Hair follicle dermal papilla cell (primary cell): ENCODE measurements around the gene CLN6.

- CAGE, long polyA plus RNA = no peak
Observed at GRCh38 chr15:66679658-66680301, 22.3 kb upstream of the SMAD6 start.

DNA sequence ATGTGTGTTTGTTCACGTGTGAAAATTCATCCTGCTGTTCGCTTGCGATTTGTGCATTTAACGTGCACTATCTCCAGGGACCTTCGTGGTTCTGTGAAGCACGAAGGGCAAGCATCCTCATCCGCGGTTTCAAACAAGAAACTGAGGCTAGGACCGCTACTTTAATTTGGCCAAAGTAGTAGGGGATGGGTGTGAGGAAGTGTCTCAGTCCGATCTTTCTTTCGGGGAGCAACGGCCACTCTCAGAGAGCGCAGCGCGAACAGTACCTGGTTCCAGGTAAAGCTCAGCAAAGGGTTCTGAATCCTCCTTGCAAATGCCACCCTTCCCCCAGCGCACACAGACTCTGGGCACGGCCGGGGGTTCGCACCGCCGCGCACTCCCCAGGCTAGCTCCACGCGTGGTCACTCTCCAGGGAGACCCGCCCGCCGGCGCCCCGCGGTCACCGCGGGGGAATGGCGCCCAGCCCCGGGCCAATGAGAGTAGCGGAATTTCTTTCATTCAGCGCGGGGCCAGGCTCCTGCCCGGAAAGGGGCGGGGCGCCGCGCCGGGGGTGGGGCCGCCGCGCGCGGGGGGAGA lies 1.4 kb upstream of the SMAD6 start:
- CAGE, long polyA plus RNA = no peak

DNA sequence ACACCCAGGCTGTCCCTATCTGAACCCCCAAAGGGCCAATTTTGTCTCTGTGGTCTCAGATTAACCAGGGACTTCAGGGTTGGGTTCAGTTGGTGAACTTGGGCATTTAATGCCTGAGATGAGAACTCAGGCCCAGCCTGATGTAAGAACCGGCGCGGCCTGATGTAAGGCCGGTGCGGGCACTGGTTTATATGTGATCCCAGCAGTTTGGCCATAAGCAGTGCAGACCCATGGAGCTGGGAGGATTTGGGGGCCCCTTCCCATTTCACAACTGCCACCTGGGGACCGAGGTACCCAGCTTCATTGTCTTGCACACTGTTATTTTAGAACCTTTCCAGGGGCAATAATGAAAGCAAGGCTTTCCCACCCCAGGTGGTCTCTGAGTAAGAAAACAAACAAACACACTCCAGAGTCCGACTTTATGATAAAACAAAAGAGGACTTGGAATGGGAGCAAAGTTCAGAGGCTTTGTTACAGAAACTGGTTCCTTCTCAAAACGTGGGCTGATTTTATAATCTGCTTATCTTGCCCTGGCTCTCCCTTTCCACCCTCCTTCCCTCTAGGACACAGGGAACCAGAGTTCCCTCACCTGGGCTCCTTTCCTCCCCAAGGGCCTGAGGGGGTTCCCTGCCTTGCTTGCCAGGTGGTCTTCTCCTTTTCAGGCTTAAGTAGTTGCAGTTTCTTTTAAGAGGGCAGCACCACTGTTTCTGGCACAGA lies 68.3 kb downstream of the SMAD6 start:
- CAGE, long polyA plus RNA = no peak

GRCh38 chr15:66780074-66780663 lies 78.1 kb downstream of the SMAD6 start:
- CAGE, long polyA plus RNA = no peak

DNA sequence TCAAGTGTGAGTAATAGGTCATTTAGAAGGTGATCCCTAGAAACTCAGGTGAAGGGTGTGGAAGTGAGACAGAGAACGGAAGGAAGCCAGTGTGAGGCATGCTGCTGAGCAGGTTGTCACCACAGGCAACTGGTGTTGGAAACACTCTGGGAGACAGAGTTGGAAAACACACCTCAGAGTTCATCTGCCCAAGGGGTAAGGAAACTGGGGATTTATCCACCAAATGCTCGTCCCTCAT lies 25.7 kb upstream of the SMAD3 start:
- CAGE, long polyA plus RNA = no peak

DNA sequence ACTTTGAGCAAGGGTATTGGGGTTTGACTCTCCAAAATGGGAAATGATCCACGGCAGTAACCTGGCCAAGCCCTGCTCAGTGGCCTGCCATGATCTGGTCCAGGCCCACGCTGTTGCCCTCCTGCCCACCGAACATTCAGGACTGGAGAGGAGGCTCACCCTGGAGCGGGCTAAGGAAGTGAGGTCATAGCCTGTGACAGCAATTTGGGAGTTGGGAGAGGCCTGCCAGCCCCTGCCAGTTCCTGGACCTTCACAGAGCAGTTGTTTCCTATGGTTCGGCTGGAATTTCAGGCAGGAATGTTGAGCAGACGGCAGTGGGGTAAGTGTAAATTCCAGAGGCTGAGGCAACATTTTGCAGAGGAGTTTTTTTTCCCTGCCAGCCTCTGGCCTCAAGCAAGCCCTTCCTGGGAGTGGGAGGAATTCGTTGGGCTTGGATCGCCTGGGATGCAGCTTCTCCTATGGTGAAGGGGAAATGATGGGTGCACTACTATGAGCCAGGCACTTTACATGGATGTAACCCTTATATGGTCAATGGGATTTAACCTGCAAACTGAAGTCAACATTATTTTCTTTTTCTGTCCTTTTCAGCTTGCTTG lies 21.1 kb upstream of the SMAD3 start:
- CAGE, long polyA plus RNA = no peak

DNA sequence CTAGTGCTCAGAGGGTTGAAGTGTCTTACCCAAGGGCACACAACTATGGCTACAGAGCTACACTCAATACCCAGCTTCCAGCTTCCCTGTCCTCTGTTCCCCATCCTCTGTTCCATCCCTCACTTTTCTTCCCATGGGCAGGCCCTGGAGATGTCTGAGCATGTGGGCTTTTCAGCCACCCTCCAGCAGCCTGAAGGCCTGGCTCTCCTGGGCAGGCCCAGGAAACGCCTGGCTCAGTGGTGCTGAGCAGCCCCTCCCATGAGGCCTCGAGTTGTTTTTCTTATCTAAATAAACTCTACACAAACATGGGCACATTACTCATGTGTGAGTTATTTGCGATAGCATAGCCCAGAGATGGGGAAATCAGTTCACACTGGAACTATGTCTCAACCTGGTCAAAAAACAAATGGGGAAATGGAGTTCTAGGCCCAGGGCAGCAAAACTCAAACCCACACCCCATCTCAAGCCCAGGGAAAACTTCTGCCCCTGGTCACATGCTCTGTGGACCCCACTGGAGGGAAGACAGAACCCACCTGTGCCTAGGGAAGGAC lies 16.7 kb upstream of the SMAD3 start:
- CAGE, long polyA plus RNA = no peak

- CAGE, long polyA plus RNA = no peak
Observed at GRCh38 chr15:67059050-67059718, 6.2 kb upstream of the SMAD3 start.

GRCh38 chr15:67063618-67064705 lies 1.4 kb upstream of the SMAD3 start:
- CAGE, long polyA plus RNA = no peak

DNA sequence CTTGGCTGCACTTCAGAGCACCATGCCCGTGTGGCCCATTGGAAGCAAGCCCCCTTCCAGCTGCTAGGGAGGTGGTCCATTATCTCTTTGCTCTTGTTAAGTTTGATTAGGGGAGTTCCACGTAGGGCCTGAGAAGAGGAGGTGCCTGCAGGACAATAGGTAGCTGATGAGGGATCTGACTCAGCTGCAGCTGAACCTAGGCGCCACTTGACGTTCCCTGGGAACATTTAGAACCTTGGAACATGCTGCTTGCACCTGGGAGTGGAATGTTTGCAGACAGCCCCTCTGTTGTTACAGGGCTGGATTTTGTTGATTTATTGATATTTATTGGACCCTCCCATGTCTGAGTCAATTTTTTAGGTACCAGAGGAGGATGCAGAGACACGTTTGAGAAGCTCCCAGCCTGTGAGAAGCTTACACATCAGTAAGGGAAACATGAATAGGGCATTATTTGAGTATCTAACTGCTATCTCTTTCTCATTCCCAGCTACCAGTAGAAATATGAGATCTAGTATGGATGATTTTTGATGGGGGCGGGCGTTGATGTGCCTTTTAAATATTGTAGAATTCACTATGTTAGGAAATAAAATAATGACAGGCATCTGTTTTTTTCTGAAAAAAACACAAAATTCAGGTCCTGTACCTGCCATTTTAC lies 4.9 kb downstream of the SMAD3 start:
- CAGE, long polyA plus RNA = no peak

DNA sequence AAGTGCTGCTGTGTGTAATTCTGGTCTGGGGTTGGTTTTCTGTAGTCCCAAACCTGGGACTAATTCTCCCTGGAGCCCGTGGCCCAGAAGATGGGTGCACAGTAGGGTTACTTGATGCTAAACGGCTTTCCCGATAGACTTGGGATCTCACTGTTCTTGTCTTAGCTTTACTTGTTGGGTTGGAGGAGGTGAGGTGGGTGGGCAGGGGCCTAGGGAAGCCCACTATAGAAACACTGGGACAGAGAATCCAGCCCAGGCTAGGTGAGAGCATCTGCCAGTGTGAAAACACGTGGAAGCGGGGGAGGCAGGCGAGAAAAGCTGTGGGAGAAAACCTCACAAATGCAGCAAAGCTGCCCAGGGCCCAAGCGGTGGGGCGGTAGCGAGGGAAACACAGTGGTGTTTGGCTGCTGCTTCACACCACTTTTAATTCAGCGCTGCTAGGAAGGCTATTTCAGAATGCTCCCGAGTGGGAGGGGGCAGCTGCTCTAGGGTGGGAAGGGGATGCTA lies 22.8 kb downstream of the SMAD3 start:
- CAGE, long polyA plus RNA = no peak

DNA sequence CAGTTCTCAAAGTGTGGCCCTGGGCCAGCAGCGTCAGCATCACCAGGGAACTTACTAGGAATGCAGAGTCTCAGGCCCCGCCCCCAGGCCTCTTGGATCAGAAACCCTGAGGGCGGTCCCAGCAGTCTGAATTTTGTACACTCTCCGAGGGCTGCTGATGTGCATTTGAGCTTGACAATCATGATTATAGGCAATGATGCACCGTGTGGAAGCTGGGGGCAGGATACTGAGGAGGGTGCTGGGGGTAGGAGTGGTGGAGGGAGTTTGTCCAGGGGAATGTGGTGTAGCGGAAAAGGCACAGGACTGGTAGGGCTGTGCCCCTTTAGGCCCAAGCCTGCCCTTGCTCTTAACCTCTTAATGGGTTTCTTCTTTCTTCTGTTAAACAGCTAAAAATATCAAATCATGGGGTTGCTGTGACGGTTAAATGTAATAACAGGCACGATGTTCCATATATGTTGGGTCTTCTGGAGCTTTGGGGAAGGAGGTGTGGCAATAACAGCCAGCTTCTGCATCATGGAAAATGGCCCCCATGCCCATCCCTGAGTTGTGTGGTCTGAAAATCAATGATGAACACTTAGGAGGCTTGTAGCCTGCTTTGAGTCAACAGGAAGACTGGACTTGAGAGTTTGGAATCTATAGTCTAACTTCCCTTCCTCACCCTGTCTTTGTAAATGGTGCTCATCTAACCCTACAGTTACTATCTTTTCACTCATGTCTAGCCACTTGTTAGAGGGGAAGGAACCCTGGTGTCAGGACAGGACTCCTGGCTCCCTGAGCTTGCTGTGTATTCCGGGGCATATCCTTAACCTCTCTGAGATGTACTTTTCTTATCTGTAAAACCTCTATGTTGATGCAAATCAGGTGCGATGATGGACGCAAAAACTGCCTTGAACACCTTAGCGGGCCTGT lies 27.3 kb downstream of the SMAD3 start:
- CAGE, long polyA plus RNA = no peak

- CAGE, long polyA plus RNA = no peak
Observed at GRCh38 chr15:67109069-67110073, 44.0 kb downstream of the SMAD3 start.

- CAGE, long polyA plus RNA = no peak
Observed at GRCh38 chr15:67126994-67127910, 61.9 kb downstream of the SMAD3 start.

GRCh38 chr15:67193274-67194293 lies 60.9 kb downstream of the AAGAB start:
- CAGE, long polyA plus RNA = no peak

DNA sequence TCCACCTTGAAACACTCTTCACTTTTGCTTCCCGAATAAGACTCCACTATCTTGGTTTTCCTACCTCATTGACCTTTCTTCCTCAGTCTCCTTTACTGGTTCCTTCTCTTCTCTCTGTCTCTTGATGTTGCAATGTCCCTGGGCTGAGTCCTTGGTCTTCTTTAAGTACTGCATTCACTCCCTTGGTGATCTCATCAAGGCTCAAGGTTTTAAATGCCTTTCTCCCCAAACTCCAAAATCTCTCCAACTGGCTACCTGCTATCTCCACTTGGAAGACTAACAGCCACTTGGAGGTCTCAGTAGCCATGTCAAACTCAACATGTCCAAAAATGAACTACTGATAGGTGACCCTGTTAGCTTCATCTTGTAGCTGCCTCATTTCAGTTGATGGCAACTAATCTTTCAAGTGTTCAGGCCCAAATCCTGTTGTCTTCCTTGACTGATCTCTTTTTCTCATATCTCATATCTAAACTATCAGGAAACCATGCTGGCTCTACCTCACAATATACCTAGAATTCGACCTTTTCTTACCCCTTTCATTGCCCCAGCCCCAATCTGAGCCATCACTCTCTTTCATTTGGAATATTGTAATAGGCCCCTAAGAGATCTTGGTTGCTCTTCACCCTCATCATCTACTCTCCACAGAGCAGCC lies 31.3 kb downstream of the AAGAB start:
- CAGE, long polyA plus RNA = no peak

GRCh38 chr15:67520330-67520894 lies 519 bp upstream of the C15orf61 start:
- CAGE, long polyA plus RNA = no peak

GRCh38 chr15:67586755-67587268 lies 44.3 kb downstream of the MAP2K5 start:
- CAGE, long polyA plus RNA = no peak

DNA sequence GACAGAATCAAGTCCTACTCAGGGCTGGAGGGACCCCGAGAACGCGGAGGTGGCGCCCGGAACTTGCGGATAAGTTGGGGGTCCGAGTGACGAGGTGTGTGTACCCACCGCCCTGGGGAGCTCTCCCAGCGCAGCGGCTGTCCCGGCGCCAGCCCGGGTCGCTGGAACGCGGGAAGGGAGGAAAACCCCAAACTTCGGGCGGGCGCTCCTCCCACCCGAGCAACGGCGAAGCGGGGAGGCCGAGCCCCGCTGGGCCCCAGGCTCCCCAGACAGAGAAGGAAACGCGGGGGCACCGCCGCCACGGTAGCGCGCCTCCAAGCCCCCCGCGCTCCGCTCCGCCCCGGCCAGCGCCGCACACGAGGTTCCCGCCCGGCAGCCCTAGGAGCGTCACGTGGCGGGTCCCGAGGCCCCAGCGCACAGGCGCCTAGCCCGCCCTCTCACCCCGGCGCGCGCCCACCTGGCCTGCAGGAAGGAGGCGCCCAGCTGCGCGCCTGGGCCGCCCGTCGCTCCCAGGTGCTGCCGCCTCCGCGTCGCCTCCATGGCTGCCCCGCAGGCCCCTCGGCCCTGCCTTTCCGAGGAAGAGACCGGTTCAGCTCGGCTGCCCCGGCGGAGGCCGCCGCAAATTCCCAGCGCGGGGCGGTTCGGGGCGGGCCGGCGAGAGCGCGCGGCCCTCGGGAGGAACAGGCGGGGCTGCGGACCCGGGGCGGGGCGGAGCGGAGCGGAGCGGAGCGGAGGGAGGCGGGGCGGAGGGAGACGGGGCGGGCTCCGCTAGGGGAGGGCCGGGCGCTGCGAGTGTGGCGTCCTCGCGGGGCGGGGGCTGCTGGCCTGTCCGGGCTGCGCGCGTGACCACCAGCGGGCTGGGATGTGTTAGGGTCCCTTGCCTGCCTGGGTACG lies at the start of gene CLN6:
TSS of gene CLN6 (minus strand) at position 684 of the 894 bp plus-strand sequence.
- CAGE, long polyA plus RNA = no peak

GRCh38 chr15:68326498-68327709 lies 49.4 kb downstream of the FEM1B start:
- CAGE, long polyA plus RNA = no peak